Jurkat, Clone E6-1 (cell line): ENCODE measurements around the gene PEX7.

GRCh38 chr6:134516949-134517744 is 199.2 kb upstream of the SGK1 start:
- RRBS = no CpG with 5 or more reads among the region's 11 CpGs

- RRBS = no CpG with 5 or more reads among the region's 7 CpGs
These were observed 212.9 kb upstream of the SGK1 start for GRCh38 chr6:134530748-134531228.

DNA sequence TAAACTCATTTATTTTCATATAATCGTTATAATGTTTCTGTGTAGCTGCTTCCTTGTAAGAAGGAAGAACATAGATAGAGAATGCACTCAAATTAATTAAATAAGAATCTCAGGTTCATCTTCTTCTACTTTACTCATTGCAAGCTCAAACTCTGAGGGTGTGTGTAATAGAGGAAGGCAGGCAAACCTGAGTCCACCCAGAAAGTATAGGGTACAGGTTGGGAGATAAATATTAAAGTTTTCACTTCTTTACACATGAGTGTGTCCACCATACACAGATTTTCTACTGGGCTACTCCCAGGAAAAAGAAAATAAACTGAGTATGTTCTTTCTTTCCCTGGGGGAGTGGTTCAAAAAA is 305.7 kb downstream of the ALDH8A1 start:
- RRBS = no CpG with 5 or more reads among the region's 1 CpG

- RRBS = no CpG with 5 or more reads among the region's 2 CpGs
These were observed 276.6 kb downstream of the ALDH8A1 start for GRCh38 chr6:134673219-134673717.

- RRBS = no CpG with 5 or more reads among the region's 20 CpGs
These were observed 622 bp upstream of the HBS1L start for GRCh38 chr6:135055120-135055767.

- RRBS = 2% methylated on average over 10 of the region's 57 CpGs
These were observed 1.7 kb downstream of the MYB start for GRCh38 chr6:135182628-135183374.

GRCh38 chr6:135194016-135194879 is 13.1 kb downstream of the MYB start:
- RRBS = no CpG with 5 or more reads among the region's 4 CpGs

- RRBS = no CpG with 5 or more reads among the region's 3 CpGs
These were observed 70.9 kb upstream of the AHI1 start for GRCh38 chr6:135568444-135568807.

GRCh38 chr6:135904614-135905186 is 53.2 kb downstream of the PDE7B start:
- RRBS = no CpG with 5 or more reads among the region's 2 CpGs

DNA sequence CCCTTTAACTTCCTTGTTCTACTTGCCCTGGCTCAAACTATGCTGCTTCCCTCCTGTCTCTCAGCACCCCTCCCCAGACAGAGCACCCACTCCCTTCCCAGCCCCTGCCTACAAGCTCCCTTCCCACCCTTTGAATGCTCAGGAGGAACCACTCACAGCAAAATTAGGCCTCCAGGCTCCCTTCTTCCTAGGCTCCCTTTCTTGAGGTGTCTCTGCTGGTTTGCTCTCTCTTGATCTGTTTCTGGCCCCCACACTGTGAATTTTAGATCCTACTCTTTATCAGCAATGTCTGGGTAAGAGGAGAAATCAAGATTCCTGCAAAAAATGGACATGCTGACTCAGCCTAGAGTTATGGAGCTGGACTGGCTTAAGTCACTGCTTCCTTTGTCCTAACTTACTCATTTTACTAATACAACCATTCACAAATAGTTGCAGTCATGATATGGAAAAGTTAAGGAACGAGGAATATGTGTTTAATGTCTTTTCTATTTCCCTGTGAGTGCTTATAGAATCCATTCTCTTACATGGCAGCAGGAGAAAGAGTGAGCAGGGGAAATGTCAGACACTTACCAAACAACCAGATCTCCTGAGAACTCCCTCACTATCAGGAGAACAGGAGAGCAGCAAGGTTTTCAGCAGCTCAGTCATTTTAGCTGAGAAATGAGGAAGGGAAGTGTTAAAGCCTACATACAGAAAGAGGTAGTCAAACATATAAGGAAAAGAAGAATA is 160.7 kb downstream of the PDE7B start:
- RRBS = no CpG with 5 or more reads among the region's 1 CpG

- RRBS = no CpG with 5 or more reads among the region's 4 CpGs
These were observed 83.2 kb downstream of the MAP3K5 start for GRCh38 chr6:136708955-136709615.

- RRBS = 2% methylated on average over 10 of the region's 31 CpGs
These were observed at the start of gene PEX7 for GRCh38 chr6:136822037-136822651. TSS of gene PEX7 (plus strand) at chr6:136822592.

DNA sequence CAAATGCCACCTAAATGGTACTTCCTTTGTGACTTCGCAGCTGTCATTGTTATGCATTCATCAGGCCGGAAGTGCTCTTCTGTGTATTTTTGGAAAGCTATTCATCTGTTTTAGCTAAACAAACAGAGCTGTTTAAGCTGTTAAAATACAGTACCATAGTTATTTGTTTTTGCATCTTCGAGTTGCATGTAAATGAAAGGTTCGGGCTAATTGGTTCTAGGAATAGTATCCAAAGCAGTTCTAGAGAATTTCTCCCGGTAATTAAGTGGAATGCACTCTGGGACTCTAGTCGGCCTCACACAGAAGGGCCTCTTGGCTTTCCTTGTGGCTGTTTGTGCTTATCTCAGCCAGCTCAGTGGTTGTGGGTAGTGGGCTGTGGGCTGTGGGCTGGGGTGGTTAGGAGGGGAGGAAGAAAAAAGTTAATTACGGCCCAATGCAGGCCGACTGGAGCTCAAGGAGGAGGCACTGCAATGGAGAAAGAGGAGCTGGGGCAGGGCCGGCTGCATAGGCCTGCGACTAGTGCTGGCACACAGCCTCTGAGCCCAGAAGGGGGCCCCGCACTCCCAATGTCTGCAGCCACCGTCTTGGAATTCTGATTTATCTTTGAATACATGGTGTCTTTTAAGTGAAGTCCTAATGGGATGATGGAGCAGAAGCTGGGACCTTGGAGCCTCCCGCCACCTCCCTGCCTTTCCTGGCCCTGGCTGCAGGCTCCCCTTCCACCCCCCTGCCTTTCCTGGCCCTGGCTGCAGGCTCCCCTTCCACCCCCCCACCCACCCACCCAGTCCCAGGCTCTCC is 35.0 kb downstream of the SLC35D3 start:
- RRBS = no CpG with 5 or more reads among the region's 13 CpGs

DNA sequence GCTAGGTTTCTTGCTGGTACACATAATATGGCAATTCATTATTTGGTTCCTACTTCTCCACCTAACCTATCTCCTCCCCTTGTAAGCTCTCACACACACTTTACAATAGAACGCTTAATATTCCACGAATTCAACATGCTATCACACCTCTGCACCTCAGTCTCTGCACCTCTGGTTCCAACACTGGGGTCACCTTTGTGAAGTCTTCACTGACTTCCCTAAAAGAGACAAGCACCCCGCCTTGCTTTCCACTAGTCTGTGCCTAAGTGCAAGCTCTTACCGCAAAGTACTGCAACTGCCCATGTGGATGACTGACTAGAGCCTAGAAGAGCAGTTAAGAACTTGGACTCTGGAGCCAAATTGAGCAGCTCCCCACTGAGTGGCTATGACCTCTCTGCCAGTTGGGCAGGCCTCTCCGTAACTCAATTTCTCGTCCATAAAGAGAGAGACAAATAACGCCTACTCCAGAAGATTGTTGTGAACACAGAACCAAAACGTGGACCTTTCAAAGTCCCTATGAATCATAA is 1.4 kb downstream of the IFNGR1 start:
- RRBS = no CpG with 5 or more reads among the region's 8 CpGs

DNA sequence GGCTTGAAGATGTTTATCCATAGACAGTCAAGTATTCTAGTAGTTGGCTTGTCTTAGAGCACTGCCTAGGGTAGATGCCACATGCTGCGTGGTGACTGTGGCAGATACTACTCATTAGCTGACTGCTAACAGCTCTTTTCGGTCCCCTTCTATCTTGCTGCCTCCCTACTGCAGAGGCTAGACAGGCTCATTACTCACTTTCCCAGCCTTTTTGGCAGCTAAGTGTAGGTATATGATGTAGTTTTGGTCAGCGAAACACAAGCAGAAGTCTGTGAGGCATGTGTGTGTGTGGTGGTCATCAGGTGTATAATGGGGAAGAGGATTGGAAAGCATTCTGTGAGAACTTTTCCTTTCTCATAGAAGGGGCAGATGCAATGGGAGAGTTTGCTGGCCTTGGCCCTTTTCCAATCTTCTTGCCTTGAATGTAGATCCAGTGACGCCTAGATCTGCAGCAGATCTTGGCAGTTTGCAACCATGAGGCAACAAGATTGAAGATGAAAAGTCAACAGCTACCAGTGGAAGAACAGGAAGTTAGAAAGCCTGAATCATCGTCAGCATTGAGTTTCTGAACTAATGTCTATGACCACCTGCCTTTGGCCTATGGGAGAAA is 4.4 kb upstream of the IFNGR1 start:
- RRBS = no CpG with 5 or more reads among the region's 5 CpGs

DNA sequence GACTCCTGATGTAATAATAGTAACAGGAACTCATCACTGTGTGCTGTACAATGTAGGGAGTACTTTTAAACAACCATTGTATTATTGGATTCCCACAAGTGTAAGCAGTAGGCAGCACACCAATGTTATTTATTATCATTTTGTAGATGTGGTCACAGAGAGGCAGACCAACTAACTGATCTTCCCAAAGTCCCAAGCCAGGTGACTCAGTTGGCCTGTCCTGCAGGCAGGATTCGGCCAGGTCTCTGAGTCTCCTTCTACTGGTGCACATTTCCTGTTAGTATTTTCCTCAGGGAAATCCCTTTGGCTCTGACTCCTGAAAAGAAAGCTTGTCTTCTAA is 14.5 kb upstream of the IFNGR1 start:
- RRBS = no CpG with 5 or more reads among the region's 1 CpG

- RRBS = no CpG with 5 or more reads among the region's 3 CpGs
These were observed 90.1 kb upstream of the IFNGR1 start for GRCh38 chr6:137309293-137309587.

- RRBS = no CpG with 5 or more reads among the region's 3 CpGs
These were observed 131.2 kb upstream of the IFNGR1 start for GRCh38 chr6:137350421-137350773.